Measurements from ENCODE around the gene KRTCAP3.

DNA sequence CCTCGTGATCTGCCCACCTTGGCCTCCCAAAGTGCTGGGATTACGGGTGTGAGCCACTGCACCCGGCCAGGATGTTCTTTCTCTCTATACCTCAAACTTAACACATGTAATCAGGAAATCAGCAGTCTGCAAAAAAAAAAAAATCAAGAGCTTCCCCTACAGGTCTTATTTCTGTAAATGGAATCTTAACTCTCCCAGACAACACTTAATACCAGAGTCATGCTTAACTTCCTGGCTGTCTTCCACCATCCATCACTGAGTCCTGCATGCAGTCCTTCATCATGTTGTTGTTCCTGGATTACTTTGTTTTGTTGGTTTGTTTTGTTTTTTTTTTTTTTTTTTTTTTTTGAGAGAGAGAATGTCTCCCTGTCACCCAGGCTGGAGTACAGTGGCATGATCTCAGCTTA lies 11.4 kb upstream of the ZNF513 start:
- RRBS: no CpG with 5 or more reads among the region's 3 CpGs

- RRBS: 79% methylated on average over 25 of the region's 61 CpGs
Measured at GRCh38 chr2:27441865-27442700, at the start of gene KRTCAP3. Gene KRTCAP3, plus strand, starts transcription at chr2:27442381.

GRCh38 chr2:27445927-27446538 lies 3.9 kb downstream of the KRTCAP3 start:
- RRBS: no CpG with 5 or more reads among the region's 5 CpGs

DNA sequence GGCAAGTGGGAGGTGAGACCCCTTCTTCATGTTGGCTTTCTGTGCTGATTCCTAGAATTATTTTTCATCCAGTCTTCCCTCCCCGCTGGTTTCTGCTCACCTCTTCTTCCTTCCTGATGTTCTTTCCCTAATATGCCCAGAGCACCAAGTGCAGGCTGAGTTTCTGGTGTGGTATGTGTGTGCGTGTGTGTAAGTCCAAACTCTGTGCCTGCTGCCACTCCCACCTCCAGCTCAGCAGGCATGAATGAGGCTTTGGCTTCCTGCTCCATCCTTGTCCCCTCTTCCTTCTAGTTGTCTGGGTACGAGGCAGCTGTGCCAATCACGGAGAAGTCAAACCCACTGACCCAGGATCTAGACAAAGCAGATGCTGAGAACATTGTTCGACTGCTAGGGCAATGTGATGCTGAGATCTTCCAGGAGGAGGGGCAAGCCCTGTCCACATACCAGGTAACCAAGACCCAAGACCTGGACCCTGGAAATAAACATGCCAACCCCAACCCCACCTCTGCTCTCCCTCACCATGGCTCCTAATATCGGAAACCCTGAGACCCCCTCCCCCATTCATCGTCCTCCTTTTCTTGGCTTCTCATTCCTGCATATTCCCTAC lies 417 bp downstream of the GCKR start:
- RRBS: no CpG with 5 or more reads among the region's 7 CpGs

DNA sequence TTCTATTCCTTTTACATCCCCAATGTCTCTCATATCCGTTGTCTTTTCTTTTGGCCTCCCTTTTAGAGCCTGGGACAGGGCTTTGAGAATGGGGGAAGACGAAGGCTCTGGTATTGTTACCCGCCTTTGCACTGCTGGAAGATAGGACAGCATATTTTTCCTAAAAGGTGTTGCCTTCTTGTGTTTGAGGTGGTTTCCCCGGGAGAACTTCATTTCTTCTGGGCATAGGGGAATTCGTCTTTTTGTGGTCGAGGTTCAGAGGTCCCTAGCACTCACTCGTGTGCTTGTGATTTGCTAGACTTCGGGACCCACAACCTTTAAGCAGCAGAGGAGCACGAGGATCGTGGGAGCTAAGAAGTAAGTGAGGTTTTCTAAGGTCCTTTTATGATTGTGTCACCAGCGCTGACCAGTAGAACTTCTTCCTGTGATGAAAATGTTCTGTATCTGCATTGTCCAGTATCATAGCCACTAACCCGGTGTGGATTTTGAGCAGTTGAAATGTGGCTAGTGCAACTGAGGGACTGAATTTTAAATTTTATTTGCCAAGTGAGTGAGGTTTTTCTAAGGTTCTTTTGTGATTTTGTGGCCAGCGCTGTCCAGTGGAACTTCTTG lies 624 bp downstream of the ZNF512 start:
- RRBS: no CpG with 5 or more reads among the region's 13 CpGs

GRCh38 chr2:27629149-27629428 lies 239 bp downstream of the GPN1 start:
- RRBS: 1% methylated on average over 3 of the region's 12 CpGs

DNA sequence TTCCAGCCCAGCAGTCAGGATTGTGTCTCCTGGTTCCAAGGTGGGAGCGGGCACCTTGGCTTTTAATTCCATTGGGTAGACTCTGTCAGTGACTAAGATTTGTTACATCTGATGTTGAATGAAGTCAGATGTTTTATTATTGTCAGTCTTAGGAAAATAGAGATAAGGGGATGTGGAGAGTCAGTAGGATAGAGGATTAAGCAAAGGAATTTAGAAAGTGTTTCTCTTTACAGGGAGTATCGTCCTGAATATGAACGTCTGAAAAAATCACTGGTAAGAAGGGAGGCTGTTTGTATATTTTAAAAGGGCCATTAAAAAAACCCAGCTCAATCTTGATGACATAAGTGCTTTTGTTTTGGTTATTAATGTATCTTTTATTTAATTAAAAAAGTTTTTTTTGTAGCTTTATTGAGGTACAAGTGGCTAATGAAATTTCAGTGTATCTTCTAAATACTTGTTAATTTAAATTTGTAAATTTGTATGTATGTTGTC lies 12.2 kb downstream of the GPN1 start:
- RRBS: no CpG with 5 or more reads among the region's 3 CpGs

GRCh38 chr2:27653336-27654083 lies 9.9 kb downstream of the SUPT7L start:
- RRBS: no CpG with 5 or more reads among the region's 3 CpGs

- RRBS: no CpG with 5 or more reads among the region's 10 CpGs
Measured at GRCh38 chr2:27668612-27669421, 5.1 kb downstream of the SLC4A1AP start.

DNA sequence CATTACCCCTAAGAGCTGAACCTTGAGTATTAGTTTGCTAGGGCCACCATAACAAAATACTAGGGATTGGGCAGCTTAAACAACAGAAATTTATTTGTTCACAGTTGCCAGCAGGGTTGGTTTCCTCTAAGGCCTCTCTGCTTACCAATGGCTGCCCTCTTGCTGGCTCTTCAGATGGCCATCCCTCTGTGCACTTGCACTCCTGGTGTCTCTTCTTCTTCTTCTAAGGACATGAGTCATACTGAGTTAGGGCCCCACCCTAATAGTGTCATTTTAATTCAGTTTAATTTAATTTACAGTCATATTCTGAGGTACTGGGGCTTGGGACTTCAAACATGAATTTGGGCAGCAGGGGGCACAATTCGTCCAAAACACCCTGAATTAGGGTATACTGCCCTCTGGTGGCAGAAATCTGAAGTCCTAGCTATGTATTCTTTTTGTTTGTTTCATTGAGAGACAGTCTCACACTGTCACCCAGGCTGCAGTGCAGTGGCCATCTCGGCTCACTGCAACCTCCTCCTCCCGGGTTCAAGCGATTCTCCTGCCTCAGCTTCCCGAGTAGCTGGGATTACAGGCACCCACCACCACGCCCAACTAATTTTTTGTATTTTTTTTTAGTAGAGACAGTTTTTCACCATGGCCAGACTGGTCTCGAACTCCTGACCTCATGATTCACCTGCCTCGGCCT lies 19.8 kb downstream of the SLC4A1AP start:
- RRBS: no CpG with 5 or more reads among the region's 8 CpGs

DNA sequence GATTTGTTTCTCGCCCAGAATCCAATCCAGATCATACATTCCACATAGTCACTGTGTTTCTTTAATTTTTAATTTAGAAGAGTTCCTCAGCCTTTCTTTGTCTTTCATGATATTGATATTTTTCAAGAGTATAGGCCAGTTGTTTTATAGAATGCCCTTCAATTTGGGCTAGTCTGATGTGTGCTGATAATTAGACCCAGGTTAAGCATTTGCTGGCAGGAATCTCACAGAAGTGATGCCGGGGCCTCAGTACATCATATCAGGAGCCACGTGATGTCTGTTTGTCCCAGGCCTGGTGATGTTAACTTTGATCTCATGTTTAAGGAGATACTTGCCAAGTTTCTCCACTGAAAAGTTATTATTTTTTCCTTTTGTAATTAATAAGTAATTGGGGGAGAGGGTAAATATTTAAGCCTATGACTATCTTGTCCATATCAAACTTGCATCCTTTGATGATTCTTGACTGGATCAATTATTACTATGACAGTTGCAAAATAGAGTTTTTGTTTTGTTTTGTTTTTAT lies 46.1 kb downstream of the SLC4A1AP start:
- RRBS: no CpG with 5 or more reads among the region's 3 CpGs

DNA sequence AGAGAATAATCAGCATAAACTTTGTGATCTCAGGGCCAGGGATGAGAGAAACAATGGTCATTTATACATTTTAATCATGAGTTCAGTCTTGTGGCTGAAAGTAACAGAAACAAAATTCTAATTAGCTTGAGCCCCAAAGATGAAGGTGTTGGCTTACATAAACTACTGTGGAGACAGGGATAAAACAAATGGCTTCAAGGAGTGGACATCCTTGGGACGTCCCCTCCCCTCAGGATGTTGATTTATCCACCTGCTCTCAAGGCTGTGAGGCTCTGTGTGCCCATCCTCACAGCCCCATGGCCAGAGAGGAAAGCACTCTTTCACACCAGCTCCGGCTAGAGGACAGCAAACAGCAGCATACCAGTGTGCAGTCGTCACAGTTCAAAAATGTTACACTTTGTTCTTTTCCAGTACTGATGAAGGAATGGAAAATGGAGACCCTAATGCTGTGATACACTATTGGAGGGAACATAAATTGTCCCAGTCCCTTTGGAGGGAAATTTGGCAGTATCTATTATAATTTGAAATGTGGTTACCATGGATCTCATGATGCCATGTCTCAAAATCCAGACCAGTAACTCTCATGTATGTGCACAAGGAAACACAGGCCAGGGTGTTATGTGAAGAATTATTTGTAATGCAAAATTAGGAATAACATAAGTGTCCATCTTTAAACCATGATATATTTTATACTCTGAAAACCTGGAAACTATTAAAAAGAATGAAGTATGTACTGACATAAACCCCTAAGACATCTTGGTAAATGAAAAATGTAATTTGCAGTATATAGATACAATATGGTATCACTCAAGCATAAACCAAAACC lies 46.1 kb upstream of the MRPL33 start:
- RRBS: no CpG with 5 or more reads among the region's 3 CpGs

DNA sequence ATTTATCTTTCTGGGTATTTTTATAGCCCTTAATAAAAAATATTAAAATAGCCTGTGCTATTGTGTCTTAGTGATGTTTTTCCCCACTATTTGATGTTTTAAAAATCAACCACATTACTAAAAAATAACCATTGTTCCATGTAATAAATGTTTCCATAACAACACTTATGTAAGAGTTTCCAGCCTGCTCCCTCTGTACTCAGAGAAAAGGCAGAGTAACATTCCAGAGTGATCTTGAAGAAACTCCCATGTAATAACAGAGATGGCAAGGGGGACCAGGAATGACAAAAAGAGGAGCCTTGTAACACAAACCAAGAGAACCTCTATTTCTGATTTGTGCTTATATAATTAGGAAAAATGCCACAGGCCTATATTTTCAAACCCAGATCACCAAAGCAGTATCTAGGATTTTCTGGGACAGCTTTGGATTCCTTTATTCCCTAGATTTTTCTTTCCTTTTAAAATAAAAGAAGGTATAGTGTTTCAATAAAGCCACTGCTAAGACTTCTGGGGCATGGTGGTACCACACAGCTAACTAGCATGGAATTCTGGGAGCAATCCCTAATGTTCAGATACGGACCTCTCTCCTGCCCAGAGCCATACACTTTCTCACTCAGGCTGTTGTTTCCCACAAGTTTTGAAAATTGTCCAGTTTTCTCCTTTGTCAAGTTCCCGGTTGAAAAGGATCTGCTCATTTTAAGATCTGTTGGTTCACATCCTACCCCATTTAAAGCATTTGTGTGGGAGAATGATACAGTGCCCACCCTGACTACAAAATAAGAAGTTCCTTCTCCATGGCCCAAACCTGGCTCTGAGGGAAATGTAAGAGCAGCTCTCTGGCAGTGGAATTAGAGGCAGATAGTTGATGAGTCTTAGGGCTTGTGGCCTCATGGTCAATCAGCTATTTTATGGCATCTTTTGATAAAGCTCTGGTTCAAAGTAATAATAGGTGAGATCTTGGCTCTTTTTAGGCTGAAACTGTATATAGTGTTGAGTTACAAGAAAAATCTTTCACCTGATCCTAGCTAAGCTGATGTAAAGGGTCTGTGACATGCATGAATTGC lies 8.5 kb downstream of the MRPL33 start:
- RRBS: no CpG with 5 or more reads among the region's 2 CpGs

- RRBS: no CpG with 5 or more reads among the region's 5 CpGs
Measured at GRCh38 chr2:27901116-27901932, 10.8 kb downstream of the BABAM2 start.

DNA sequence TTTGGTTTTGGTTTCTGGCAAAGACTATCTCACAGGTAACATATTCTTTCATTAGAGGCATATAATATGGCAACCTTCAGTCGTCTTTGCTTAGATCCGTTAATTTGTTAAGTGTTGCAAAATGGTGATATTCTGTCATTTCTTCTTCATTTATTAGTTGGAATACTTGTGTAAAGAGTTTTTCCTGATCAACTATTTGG lies 75.4 kb downstream of the BABAM2 start:
- RRBS: no CpG with 5 or more reads among the region's 2 CpGs

DNA sequence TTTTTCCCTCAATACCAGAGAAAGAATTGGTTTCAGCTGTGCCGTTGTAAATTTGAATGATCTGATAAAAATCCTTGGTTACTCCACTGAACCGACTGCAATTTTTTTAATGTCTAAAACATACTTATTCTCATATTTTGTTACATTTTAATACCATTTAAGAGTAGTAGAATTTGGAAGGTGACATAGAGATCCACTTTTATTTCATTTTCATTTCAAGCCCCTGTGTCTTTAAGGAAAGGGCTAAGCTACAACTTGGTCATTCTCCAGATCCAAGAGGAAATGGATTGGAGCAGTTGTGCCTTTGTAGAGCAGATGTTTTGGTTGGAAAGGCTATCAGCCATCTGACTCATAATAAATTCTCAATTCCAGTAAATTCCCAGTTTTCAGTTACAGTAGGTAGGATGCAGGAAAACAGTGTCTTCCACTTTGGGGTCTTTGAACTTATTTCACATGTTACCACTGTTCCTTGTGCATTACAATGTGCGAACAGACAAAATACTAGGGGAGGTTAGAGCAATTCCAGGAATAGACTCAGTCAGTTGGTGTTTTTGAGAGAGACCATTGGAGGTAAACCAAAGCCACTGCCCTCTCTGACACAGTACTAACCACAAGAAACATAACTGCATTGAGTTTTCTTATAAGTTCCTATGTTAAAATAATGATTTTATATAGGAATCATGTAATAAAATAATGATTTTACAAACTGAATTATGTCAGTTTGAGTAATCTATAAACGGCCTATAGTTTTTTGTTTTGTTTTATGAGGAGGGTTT lies 211.9 kb downstream of the BABAM2 start:
- RRBS: no CpG with 5 or more reads among the region's 4 CpGs

DNA sequence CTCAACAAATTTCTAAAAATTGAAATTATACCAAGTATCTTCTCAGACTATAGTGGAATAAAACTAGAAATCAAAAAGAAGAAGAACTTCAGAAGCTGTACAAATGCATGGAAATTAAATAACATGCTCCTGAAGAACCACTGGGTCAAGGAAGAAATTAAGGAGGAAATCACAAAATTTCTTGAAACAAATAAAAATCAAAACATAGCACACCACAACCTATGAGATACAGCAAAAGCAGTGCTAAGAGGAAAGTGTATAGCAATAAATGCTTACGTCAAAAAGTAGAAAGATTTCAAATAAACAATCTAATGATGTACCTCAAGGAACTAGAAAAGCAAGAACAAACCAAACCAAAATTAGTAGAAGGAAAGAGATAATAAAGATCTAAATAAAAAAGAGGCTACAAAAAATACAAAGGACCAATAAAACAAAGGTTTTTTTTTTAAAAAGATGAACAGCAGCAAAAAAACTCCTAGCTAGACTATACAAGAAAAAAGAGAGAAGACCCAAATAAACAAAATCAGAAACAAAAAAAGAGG lies 214.3 kb upstream of the FOSL2 start:
- RRBS: no CpG with 5 or more reads among the region's 1 CpG

- RRBS: no CpG with 5 or more reads among the region's 3 CpGs
Measured at GRCh38 chr2:28269145-28269989, 123.3 kb upstream of the FOSL2 start.

DNA sequence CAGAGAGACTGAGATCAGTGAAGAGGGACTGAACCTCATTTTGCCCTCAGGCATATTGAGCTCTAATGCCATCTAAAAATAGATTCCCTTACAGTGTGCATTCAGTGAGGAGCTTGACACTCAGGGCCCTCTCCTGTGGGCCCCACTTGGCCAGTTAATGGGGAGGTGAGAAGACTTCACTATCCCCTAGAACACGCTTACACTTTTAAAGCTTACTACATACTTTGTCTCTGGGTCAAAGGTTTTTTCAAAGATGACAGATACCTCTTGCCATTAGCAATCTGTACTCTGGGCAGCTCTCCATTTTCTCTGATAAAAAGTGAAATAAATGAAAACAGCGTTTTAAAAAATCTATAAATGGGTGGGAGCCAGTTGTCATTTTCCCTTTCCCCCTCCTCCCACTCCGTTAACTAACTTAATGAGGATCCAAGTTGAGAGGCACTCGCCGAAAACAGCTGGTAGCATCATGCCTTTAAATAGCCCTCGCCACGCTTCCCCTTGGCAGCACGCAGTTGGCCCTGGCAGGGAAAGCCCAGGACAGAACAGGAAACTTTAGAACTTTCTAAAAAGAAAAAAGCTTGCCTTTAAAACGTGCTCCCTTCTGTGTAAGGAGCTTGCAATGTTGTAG lies 58.9 kb upstream of the FOSL2 start:
- RRBS: no CpG with 5 or more reads among the region's 9 CpGs

- RRBS: no CpG with 5 or more reads among the region's 13 CpGs
Measured at GRCh38 chr2:28379005-28379569, 13.6 kb upstream of the FOSL2 start.